Pericardium (tissue), 1 donor: ENCODE data around the genes FUNDC2 and H2AB2.

GRCh38 chrX:154369303-154370247 is 4.9 kb downstream of the FLNA start:
- RRBS, result no CpG with 5 or more reads among the region's 14 CpGs

- RRBS, result no CpG with 5 or more reads among the region's 8 CpGs
These were observed 4.2 kb downstream of the FLNA start for GRCh38 chrX:154370248-154370522.

- RRBS, result no CpG with 5 or more reads among the region's 10 CpGs
These were observed 490 bp downstream of the DNASE1L1 start for GRCh38 chrX:154408434-154409093.

DNA sequence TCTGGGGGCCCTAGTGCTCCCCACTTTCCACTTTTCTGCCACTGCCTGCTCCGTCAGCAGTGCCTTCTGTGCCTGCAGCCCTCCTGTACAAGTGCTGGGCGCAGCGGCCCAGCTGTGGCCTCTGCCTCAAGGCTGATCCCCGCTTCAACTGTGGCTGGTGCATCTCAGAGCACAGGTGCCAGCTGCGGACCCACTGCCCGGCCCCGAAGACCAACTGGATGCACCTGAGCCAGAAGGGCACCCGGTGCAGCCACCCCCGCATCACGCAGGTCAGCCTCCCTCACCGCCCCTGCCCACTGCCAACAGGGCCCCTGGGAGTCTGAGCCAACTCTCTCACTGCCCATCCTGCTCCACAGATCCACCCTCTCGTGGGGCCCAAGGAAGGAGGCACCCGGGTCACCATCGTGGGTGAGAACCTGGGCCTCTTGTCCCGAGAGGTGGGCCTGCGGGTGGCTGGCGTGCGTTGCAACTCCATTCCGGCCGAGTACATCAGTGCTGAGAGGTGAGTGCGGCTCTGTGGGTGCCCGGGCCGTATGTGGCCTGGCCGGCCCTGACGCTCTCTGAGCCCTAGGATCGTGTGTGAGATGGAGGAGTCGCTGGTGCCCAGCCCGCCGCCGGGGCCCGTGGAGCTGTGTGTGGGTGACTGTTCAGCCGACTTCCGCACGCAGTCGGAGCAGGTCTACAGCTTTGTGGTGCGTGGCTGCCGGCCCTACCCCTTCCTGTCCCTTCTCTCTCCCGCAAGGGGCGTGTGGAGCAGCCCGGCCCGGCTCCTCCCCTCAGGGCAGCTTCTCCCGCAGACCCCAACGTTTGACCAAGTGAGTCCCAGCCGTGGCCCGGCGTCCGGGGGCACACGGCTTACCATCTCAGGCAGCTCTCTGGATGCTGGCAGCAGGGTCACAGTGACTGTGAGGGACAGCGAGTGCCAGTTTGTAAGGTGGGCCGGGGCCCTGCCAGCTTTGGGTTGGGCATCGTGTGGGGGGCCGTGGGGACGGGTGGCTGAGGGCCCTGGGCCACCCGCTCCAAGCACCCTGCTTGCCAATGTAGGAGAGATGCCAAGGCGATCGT is 7.8 kb downstream of the PLXNA3 start:
- RRBS, result 86% methylated on average over 19 of the region's 56 CpGs

- RRBS, result no CpG with 5 or more reads among the region's 11 CpGs
These were observed 2.5 kb downstream of the UBL4A start for GRCh38 chrX:154483757-154484458.

DNA sequence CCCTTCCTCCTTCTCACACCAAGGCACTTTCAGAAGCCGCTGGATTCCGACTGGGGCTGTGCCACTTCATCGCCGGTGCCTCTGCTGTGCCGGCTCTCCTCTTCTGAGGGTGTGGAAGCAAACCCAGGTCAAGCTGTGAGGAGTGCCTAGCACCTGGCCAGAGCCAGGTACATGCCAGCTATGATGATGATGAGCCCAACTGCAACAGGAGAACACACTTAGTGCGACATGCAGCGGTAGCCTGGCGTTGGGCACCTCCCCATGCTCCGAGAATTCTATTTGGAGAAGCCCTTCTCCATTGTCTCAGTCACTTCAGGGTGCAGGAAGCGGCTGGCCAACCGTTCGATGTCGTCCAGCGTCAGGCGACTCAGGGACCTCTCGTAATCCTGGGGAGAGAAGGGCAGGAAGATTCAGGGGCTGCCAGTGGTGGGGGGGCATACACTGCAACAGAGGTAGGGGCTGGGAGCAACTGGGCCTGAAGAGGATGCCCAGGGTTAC is 1.1 kb downstream of the UBL4A start:
- RRBS, result no CpG with 5 or more reads among the region's 16 CpGs

DNA sequence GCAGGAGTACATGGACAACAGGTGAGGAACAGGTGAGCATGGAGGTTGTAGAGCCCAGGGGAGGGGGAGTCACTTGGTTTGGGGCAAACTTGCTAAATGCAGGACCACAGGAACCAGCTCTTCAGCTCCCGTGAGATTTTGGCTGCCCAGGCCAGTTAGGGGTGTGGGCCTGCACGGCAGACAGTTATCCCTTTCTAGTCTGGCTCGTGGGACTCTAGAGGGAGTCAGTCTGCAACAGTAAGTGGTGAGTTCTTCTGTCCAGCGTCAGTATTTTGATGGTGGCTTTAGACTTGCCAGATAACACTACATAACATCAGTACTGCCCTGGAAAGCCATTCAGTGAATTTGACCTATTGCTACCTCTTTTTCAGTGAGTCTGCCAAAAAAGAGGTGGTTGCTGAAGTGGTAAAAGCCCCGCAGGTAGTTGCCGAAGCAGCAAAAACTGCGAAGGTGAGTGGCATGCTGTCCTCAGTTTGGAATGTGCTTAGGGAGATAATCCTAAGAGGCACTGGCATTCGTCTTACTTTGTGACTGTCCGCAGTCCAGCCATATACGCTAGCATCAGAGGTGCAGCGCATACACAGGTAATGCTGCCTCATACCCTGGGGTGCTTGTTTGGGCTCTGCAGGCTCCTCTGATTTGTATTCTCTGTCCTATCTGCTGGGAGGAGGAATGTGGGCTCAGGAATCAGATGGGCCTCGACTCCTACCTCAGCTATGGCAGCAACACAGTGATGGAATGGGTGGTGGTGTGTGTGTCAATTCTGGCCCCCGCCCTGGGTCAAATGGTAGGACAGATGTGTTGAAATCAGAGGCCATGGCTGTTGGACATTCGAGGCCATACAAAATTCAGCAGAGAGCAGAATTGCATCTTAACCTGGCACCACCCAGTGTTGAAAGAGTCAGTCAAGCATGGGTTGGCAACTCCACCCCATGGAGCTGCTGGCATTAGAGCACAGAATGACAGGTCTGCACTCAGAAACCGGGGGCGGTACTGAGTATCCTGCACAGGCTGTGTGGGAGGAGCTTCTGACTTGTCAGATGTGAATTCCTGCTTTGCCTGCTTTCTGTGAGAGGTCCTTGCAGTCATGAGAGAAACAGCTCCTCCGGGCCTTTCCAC is 12.5 kb downstream of the DKC1 start:
- RRBS, result no CpG with 5 or more reads among the region's 17 CpGs

- RRBS, result no CpG with 5 or more reads among the region's 3 CpGs
These were observed 7.0 kb downstream of the SMIM9 start for GRCh38 chrX:154827392-154827945.

- RRBS, result 12% methylated on average over 27 of the region's 89 CpGs
These were observed at the start of gene FUNDC2 for GRCh38 chrX:155026750-155027707. FUNDC2 (plus strand) TSS chrX:155026844.

GRCh38 chrX:155380429-155380924 is at the start of gene H2AB2:
H2AB2 (plus strand) TSS chrX:155380709.
- RRBS, result no CpG with 5 or more reads among the region's 34 CpGs

- RRBS, result no CpG with 5 or more reads among the region's 3 CpGs
These were observed 106.1 kb upstream of the TMLHE start for GRCh38 chrX:155718767-155719377.

GRCh38 chrX:155766883-155767973 is 113.9 kb upstream of the VAMP7 start:
- RRBS, result 36% methylated on average over 4 of the region's 22 CpGs